Melanocyte of skin (primary cell): ENCODE data around the genes RNPS1 and PAQR4.

GRCh38 chr16:2250002-2250736 is 1.2 kb downstream of the ECI1 start:
- CAGE, long polyA plus RNA, 2 experiments: no peak in any of the 2 experiments

- CAGE, long polyA plus RNA, 2 experiments: no peak in any of the 2 experiments
Measured at GRCh38 chr16:2267463-2268273, at the start of gene RNPS1. RNPS1 (minus strand) TSS chr16:2268126.

DNA sequence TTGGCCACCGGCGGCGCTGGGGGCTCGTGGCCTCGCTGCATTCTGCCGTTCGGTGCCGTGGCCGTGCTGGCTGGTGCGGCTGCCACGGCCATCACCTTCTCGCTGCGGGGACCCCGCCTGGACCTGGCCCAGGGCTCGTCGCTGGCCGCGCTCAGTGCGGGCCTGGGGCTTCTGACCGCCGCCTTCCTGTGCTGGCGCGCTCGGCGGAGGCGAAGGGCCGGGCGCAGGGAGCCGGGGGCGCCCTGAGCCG is 3.3 kb upstream of the NTN3 start:
- CAGE, long polyA plus RNA, 2 experiments: no peak in any of the 2 experiments

- CAGE, long polyA plus RNA, 2 experiments: no peak in any of the 2 experiments
Measured at GRCh38 chr16:2514990-2515147, 1.1 kb downstream of the ATP6V0C start.

GRCh38 chr16:2523747-2524956 is 4.0 kb downstream of the AMDHD2 start:
- CAGE, long polyA plus RNA, 2 experiments: no peak in any of the 2 experiments

DNA sequence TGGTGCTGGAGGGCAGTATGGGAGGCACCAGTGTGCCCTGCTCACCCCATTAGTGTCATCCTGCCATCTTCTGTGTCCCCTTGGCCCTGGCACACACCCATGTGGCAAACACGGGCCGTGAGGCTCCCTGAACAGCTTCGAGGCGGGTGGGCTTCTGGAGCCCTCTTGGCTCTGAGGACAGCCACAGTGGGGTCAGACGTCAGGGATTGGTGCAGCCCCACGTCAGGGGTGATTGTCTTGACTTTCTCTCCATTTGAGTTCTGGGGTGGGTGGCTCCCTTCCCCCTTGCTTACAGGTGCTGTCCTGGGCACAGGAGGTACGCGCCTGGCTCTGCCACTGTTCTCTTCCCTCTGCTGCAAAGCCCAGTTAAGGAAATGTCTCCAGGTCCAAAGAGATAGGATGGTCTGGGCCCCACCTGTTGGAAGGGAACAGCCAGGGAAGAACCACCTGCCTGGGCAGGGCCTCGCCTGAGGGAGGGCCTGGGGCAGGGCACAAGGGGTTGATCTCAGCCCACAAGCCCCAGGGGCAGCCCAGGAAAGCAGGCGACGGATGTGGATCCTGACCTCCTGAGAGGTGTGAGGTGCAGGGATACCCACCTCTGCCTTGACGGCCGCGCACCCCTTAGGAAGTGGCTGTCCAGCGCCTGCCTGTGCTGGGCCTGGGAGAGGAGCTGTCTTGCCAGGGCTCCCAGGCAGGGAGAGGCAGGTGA is 765 bp downstream of the CEMP1 start:
- CAGE, long polyA plus RNA, 2 experiments: no peak in any of the 2 experiments

- CAGE, long polyA plus RNA, 2 experiments: no peak in any of the 2 experiments
Measured at GRCh38 chr16:2596476-2597185, 58.8 kb downstream of the PDPK1 start.

- CAGE, long polyA plus RNA, 2 experiments: no peak in any of the 2 experiments
Measured at GRCh38 chr16:2603047-2604337, 65.7 kb downstream of the PDPK1 start.

- CAGE, long polyA plus RNA, 2 experiments: no peak in any of the 2 experiments
Measured at GRCh38 chr16:2663658-2663959, 18.7 kb upstream of the KCTD5 start.

- CAGE, long polyA plus RNA, 2 experiments: no peak in any of the 2 experiments
Measured at GRCh38 chr16:2707251-2708322, 12.4 kb downstream of the PRSS27 start.

GRCh38 chr16:2753240-2753556 is 760 bp downstream of the SRRM2 start:
- CAGE, long polyA plus RNA, 2 experiments: no peak in any of the 2 experiments

DNA sequence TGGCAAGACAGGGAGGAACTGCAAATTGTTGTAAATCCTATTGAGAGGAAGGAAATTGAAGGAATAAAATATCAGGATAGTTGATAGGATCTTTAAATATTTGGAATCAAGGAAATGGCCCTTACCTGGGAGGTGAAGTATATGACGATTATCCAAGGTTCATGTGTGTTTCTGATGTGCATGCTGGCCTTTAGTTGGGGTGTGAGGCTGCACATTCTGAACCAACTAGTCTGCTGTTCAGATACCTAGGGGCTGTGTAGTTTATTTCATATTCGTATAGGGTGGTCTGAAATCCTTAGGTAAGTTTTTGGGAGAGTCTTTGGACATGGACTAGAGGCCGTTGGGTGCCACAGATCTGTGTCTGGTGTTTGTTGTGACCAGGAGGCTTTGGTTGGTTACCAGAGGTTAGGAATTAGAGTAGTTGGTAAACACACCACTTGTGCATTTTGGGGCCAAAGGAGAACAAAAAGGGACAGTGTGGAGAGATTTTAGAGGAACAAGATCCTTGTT is 3.1 kb downstream of the SRRM2 start:
- CAGE, long polyA plus RNA, 2 experiments: no peak in any of the 2 experiments

DNA sequence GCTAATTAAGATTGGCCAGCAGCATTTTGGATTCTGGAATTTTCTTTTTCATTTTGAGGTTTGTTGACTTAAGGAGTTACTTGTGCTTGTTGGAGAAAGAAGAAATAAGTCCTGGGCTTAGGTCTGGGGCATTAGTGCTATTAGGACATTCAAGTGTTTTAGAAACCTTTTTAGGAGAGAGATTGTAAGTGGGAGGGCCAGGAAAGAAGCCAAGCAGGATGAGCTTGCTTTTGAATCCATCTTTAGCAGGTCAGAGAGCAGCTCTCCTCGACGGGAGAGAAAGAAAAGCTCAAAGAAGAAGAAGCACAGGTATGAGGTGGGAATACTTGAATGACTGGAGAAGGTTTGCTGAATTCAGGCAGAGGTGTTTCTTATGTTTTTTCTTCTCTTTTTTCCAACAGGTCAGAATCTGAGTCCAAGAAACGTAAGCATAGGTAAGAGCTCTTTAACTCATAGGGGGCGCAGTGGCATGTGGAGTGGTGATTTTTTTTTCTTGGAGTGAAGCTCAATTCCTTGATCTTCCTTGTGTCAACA is 6.4 kb downstream of the SRRM2 start:
- CAGE, long polyA plus RNA, 2 experiments: no peak in any of the 2 experiments

- CAGE, long polyA plus RNA, 2 experiments: no peak in any of the 2 experiments
Measured at GRCh38 chr16:2764304-2765054, 12.0 kb downstream of the SRRM2 start.

GRCh38 chr16:2767719-2768722 is 9.1 kb downstream of the ELOB start:
- CAGE, long polyA plus RNA, 2 experiments: no peak in any of the 2 experiments

DNA sequence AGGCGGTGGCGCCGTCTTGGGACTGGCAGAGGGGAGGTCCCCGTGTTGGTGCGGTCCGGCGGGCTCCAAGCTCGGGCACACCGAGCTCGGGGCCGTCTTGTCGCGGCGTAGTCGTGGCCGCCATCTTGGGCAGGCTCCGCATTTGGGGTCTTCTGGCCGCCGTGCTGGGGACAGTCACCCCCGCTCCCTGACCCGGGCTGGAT is 278 bp upstream of the ELOB start:
- CAGE, long polyA plus RNA, 2 experiments: no peak in any of the 2 experiments

- CAGE, long polyA plus RNA, 2 experiments: no peak in any of the 2 experiments
Measured at GRCh38 chr16:2835663-2836863, 6.0 kb downstream of the ZG16B start.

DNA sequence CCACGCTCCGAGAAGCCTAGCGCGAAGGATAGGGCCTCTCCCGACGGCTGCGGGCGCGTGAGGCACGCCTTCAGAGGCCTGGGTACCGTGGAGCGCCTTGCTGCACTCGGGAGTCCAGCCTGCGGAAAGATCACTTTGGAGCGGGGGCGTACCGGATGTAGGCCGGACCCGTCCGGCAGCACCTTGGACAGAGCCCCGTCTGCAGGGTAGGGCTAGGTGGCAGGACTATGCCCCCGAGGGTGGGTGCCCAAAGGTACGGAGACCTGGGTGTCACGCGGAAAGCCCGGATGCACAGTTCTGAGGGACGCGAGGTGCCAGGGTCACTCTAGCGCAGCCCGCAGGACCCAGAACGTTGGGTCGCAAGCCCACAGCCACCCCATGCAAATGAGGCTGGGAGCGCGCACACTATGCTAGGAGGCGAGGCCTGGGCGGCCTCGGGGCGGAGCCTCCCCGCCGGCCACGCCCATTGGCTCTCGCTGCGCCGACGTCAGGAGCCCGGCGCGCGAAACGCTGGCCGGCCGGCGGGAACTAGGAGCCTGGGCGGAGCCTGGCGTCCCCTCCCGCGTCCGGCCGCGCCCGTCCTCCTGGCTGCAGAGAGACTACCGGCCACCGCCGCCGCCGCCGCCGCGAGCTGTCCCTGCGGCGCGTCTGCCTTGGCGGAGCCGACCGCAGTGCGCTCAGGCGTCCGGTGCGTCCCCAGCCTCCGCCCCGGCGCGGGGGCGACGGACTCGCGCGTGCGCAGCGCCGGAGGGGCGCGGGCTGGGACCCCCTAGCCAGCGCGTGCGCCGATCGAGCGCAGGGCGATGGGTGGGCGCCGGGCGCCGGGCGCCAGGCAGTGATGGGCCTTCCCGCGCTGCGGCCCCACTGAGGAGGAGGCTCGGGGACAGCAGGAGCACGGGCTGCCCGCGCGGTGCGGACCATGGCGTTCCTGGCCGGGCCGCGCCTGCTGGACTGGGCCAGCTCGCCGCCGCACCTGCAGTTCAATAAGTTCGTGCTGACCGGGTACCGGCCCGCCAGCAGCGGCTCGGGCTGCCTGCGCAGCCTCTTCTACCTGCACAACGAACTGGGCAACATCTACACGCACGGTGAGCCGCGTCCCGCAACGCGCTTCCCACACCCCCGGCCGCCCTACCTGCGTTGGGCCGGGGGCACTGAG is at the start of gene PAQR4:
Gene PAQR4 (plus strand): TSS at position 593 of the 1,156 bp plus-strand sequence.
- CAGE, long polyA plus RNA, 2 experiments: no peak in any of the 2 experiments

- CAGE, long polyA plus RNA, 2 experiments: no peak in any of the 2 experiments
Measured at GRCh38 chr16:2981284-2981911, 1.2 kb upstream of the PKMYT1 start.

- CAGE, long polyA plus RNA, 2 experiments: no peak in any of the 2 experiments
Measured at GRCh38 chr16:3035821-3036389, 839 bp downstream of the BICDL2 start.